Camera-type eye (tissue), 1 donor: ENCODE results near the genes CHL1 and TRNT1.

DNA sequence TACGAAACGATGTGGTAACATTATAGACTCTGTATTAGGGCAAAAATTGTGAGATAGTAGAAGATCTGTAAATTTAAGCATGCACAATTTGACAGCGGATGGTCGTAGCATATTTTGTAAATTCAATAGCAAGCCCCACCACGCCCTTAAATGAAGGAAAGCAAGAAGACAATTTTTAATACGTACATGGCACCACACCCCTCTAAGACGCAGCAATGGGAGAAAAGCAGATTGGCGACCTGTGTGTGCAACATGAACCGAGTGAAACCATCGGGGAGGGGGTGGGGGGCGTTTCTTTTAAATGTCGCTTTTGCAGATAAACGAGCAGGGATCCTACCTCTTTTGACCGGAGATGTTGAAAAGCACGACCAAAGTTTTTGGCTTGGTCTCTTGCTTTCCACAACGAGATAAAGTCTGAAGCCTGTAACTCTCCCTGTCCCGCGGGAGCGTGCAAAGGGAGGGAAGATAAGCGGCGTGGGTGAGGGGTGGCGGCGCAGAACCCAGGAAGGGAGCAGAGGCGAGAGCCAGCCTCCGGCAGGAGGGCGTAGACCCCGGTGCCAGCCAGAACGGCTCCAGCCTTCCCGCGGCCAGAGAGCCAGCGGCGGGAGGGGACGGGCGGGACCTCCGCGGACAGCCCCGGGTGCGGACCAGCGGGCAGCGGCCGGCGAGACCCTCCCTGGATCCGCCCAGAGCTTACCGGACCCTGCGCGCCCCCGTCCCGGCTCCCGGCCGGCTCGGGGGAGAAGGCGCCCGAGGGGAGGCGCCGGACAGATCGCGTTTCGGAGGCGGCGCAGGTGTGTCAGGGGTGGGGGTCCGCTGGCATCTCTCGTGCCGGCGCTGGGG, at the start of gene CHL1:
Gene CHL1 (plus strand): TSS at position 494 of the 843 bp plus-strand sequence.
- RAMPAGE, long total RNA: no peak

DNA sequence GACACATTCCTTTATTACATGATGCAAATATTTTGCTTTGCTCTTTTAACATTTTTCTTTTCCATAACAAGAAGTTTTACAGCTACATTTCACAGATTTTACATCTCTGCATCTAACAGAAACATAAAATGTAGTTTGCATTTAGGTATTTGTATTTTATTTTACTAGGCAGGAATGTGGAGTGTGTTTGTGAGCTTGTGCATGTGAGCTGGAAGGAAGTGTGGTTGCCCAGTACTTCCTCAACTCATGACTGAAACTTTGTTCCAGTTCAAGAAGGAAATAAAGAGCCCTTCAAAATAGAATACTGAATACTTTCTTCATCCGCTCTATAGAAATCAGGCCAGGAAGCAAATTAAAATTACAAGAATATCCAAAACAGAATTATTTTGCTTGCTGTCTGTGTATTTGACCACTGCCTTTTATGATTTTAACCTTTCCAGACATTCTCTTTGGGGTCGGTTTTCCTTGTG, 81.3 kb downstream of the CHL1 start:
- RAMPAGE, long total RNA: no peak

DNA sequence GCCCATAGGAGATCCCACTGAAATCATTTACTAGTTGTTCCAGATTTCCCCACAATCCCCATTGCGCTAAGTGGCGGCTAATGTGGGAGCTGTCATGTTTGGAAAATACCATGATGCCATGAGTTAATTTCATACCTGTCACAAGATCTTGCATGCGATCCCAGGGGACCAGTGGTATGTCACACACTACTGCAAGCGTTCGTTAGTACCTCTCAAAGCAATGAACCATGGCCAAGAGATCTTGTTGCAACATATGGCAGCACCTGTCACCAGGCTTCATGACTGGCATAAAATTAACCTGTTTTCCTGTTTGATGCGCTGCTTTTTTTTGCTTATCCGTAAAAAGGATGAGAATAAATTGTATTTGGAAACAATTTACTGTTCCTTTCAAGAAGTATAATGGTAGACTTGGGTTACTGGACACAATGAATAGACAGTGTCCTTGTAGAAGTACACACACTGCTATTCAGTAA, 81.8 kb downstream of the CHL1 start:
- RAMPAGE, long total RNA: no peak

- RAMPAGE, long total RNA: no peak
Observed at GRCh38 chr3:348480-348953, 152.0 kb downstream of the CHL1 start.

DNA sequence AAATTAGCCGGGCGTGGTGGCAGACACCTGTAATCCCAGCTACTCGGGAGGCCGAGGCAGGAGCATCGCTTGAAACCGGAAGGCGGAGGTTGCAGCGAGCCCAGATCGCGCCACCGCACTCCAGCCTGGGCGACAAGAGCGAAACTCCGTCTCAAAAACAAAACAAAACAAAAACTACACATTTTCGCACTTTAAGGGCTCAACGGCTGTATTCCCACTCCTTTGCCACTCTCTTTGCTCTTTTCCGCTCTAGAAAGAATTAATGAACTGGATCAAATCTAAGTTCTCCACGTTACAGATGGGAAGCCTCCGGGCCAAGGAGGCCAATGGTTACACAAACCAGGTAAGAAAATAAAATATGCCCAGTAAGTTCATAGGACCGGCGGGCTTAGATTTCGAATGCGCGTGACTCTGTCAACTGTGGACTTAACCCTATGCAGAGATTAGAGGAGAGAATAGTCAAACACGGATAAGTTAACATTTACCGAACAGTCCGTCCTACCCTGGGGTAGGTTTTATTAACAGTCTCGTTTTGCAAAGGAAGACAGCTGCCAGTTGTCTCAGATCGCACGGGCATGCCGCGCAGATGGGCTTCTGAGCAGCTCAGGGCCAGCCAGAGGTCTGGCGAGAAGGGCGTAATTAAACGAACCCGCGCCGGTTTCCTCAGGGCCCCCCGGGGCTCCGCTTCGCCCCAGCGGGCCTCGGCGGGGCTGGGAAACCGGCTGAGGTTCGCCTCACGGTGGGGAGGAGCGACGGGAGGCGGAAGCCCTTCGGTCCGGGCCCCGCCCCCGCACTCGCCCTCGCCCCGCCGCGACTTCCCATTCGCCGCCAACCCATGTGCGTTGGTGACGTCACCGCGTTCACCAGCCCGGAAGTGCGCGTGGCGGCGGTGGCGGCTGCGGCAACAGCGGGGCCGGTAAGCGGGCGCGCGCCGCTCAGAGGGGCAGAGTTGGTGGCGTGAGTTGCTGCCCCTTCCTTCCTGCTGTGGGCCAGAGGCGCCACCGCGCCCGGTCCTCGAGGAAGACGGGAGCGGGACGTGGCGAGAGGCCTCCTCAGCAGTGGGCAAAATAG, at the start of gene TRNT1:
Gene TRNT1 (plus strand): TSS at position 866 of the 1,071 bp plus-strand sequence.
- RAMPAGE, long total RNA: start-site peak on the plus strand centred at position 883 of the sequence, 25 bp wide, 57 reads

GRCh38 chr3:3799547-3800632, 659 bp downstream of the LRRN1 start:
- RAMPAGE, long total RNA: no peak

DNA sequence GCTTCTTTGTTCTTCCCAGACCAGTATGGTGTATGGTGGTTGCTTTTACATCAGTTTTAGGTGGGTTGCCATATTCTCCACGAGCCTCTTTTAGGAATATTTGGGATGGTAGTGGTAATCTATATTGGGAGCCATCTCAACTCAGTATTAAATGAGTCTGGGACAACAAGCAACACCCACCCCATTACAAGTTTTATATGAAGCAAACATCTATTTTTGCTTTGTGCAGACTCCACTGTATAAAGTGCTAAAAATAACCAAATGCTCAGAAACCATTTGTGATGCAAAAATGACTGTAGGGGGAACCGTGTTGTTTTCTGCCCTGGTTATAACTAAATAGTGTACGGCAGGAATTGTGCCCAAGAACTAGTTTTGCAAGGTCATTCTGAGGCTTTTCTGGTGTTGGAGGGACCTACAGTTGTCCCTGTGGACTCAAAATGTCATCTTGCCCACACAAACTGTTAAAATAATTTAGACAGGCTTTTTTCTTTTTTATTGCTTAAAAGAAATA, 88.3 kb downstream of the ITPR1 start:
- RAMPAGE, long total RNA: no peak

- RAMPAGE, long total RNA: no peak
Observed at GRCh38 chr3:4718596-4719639, 225.8 kb downstream of the ITPR1 start.

DNA sequence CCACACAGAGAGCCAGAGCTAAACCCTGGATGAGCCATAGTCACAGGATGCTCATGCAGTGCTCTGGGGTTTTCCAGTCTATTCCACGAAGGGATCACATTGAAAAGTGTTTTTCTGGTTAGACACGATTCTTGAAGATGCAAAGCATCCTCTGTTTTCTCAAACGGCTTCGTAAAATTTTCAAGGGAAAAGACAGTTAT, 230.0 kb downstream of the ITPR1 start:
- RAMPAGE, long total RNA: no peak

DNA sequence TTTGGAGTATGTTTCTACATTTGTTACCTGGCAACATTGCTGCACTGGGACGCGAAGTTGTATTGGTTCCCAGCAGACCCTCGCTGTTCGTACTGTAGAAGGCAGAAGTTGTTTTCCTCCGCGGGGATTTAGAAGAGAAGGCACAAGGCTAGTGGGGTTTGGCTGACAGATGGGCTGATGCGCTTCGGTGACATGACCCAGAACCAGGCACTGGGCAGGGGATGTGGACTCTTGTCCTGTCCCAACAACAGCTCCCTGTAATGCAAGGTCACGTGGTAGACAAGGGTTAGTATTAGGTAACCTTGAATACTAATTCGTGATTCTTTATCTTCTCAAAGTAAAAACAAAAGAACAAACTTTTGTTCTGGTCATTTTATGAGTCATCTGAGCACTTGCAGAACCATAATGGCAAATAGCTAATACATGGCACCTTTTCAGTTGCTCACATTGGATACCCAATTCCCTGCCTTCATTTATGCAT, 230.4 kb upstream of the BHLHE40 start:
- RAMPAGE, long total RNA: no peak

GRCh38 chr3:4759604-4760459, 219.4 kb upstream of the BHLHE40 start:
- RAMPAGE, long total RNA: no peak

GRCh38 chr3:4831624-4831948, 147.7 kb upstream of the BHLHE40 start:
- RAMPAGE, long total RNA: no peak

DNA sequence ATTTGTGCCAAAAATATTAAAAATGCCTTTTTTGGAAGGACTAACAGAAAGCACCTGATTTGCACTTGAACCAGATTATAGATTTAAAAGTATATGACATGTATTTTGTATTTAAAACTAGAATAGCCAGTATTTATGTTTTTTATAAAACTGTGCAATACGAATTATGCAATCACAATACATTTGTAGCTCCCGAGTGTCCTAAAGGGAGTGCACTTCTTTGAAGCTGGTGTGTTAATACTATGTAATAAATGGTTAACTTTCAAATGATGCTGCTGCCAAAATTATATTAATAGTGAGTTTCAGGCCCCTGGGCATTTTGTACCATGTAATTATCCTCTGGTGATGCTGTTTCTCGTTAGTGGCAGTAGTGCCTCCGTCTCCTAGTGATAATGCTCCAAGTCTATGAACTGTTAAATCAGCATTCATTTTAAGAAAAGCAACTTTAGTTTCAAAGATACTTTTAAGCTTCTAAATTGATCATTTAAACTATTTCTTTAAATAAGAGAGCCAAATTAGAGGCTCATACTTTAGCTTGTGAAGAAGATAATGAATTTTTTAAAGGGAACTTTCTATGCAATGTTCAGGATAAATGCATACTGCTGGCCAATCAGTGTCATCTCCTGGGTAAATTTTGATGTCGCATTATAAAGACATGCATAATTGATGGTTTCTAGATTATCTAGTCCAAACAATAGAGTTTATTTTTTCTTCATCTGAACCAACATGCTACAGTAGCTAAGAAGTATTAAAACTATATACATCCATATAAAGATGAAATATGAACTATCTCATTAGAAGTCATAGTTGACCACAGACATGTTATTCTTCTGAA, 132.6 kb upstream of the BHLHE40 start:
- RAMPAGE, long total RNA: no peak

DNA sequence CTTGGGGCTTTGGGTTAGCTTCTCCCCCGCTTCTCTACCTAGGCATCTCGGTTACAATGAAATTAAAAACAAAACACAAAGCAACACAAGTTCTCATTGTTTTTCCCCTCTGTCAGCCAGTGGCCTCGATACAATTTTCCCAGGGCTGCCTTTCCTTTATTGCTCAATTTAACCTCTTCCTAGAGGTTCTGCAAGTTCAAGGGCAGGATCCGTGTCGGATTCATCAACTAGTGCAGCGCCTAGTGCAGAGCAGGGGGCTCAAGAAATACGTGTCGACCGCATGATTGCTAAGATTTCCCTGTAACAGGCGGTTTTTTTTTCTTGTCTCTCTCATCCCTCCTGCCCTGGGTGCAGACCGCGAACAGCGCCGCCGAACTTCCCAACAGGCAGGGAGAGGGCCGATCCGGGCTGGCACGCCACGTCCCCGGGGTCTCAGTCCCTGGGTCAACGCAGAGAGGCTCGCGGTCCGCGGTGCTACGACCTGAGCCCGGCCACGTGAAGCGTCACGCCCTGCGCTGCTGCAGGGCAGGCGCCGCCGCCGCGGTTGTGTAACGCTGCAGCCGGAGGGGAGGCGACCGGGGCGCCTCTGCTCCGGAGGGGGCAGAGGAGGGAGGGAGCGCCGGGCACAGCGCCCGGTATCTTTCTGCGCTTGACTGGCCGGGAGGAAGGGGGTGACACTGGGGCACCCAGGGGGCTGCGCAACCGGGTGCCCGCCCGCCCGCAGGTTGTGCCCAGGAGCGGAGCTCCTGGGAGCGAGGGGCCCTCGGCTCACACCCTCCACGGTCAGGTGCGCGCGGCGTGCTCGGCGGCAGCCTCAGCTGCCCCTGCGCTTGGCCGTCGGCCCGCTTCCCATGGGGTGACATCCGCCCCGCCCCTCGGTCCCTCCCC, 1.2 kb upstream of the BHLHE40 start:
- RAMPAGE, long total RNA: no peak

DNA sequence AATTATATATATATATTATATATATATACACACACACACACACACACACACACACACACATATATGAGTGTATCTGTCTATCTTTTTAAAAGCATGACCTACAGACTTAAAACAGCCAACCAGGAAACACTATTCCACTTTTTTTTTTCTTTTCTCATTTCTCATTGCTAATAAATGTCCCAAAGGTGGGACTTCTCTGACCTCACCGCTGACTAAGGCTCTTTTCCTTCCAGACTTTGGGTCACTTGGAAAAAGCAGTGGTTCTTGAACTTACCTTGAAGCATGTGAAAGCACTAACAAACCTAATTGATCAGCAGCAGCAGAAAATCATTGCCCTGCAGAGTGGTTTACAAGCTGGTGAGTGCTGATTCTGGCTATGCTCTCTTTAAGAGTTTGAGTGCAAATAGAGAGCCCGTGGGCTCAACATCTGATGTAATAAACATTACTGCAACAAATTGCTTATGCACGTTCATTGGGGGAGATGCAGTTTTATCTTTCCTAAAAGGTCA, 2.0 kb downstream of the BHLHE40 start:
- RAMPAGE, long total RNA: no peak

GRCh38 chr3:5016438-5016879, 37.2 kb downstream of the BHLHE40 start:
- RAMPAGE, long total RNA: no peak

- RAMPAGE, long total RNA: no peak
Observed at GRCh38 chr3:5052834-5053217, 69.3 kb upstream of the ARL8B start.

DNA sequence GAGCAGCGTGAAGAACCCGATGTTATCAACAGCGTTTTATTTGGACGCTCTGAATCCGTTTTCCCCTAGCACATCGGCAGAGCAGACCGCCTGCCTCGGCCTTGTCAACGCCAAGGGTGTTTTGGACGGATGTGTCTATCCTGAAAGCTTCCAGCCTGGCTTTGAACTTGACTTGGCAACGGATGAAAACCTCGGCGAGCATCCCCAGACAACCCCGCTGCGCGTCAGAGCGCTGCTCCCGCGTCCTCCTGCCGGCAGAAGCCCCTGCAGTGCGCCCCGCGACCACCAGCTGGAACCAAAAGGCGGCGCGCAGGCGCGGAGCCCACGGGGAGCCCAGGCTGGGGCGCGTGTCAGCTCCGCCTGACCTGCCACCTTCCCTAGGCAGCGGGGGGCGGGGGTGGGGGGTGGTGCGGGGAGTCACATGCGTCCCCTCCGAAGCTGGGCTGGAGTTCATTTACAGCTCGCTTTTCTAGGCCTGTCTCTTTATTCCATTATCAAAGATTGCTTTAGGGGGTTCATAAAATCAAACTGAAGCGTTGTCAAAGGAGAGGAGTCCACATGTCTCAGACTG, 26.1 kb upstream of the ARL8B start:
- RAMPAGE, long total RNA: no peak

DNA sequence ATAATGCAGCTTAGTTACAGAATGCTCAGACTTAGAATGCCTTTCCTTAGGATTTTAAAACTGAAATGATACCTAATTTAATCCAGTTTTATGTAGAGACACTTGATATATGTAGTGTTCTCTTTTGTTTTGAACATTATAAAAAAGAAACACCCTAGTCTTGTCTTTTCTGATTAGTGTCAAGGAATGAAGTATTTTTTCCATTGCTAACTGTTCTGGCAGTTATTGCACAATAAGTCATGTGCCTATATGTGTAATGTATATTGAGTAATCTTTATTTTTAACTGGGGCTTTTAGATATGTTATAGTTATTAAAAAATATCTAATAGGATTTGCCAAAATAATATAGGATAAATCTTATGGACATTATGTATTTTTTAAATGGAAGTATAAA, 4.5 kb downstream of the ARL8B start:
- RAMPAGE, long total RNA: no peak

DNA sequence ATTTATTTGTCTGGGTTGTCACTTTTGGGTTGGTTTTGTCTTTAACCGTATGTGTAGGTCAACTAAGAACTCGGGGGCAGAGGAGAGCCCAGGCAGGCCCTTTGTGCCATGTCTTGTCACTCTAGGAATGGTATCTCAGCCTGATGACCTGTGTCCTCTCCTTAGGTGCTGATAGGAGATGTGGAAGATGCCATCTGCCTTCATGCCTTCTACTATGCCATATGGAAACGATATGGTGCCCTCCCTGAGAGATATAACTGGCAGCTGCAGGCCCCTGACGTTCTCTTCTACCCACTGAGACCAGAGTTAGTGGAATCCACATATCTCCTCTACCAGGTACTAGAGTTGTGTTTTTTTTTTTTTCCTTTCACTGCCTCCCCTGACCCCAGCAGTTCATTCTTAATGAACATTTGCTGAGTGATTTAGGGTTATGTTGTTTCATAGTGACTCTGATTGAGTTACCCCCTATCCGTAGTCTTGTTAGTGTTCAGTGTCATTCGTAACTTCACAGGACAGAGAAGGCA, 20.5 kb downstream of the EDEM1 start:
- RAMPAGE, long total RNA: no peak